SK-MEL-5 (cell line): ENCODE results near the genes TMED4, H2AZ2 and ADCY1.

DNA sequence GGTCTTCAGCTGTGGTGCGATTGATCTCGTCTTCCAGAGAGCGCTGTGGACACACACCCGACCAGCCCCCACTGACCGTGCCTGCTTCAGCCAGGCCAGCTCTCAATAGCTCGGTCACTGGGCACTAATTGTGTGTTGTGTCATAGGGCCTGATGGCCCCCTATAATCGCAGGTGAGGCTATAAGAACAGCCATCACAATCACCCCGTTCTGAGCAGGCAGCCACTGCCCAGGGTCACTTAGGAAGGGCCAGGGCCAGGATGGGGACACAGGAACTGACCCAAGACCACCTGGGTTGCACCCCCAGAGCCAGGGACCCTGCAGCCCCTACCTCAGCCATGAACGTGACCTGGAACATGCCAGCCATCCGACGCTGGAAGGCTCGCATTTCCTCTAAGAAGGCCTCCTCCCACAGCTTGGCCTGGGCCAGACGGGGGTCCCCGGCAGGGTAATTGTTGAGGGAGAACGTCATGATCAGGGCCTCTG, 5.2 kb downstream of the NPC1L1 start:
RAMPAGE:
- cytosol, long total RNA: no peak
- long total RNA: no peak
- nucleus, long total RNA: no peak

RAMPAGE:
- cytosol, long total RNA: no peak
- long total RNA: no peak
- nucleus, long total RNA: no peak
Observed at GRCh38 chr7:44572758-44573206, 926 bp downstream of the DDX56 start.

GRCh38 chr7:44581861-44582416, at the start of gene TMED4:
Gene TMED4 (minus strand): TSS chr7:44582231.
RAMPAGE:
- cytosol, long total RNA: start-site peak on the minus strand at chr7:44582187-44582233, 3,217 and 568 reads in 2 replicates
- long total RNA: start-site peak on the minus strand at chr7:44582187-44582233, 1,680 and 107 reads in 2 replicates
- nucleus, long total RNA: no peak

RAMPAGE:
- cytosol, long total RNA: start-site peak on the plus strand at chr7:44607047-44607056, 26 and 34 reads in 2 replicates
- long total RNA: start-site peak on the plus strand at chr7:44606985-44607103, 31 and 46 reads in 2 replicates
- nucleus, long total RNA: start-site peak on the plus strand at chr7:44607008-44607085, 206 and 40 reads in 2 replicates
Observed at GRCh38 chr7:44606886-44607884, 758 bp downstream of the OGDH start.

RAMPAGE:
- cytosol, long total RNA: no peak
- long total RNA: no peak
- nucleus, long total RNA: no peak
Observed at GRCh38 chr7:44624178-44624805, 17.9 kb downstream of the OGDH start.

DNA sequence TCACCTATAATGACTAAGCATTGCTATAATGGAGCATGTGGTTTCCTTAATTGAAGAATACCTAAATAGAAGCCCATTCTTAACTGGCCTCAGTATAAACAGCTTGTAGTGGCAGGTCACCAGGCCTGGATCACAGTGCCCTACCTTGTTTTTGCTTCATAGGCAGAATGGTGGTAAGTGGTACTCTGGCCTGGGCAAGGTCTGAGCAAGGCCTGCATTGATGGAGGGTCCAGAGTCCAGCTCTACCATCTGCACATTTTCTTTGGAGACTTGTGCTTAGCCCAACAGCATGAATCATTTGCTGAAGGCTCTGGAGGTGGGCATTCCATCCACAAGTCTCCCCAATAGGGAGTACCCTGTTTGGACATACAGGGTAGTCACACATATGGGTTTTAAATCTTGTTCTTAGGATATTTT, 28.2 kb downstream of the OGDH start:
RAMPAGE:
- cytosol, long total RNA: no peak
- long total RNA: no peak
- nucleus, long total RNA: no peak

RAMPAGE:
- cytosol, long total RNA: no peak
- long total RNA: no peak
- nucleus, long total RNA: no peak
Observed at GRCh38 chr7:44634999-44635694, 28.7 kb downstream of the OGDH start.

GRCh38 chr7:44759953-44760850, 11.6 kb downstream of the ZMIZ2 start:
RAMPAGE:
- cytosol, long total RNA: no peak
- long total RNA: no peak
- nucleus, long total RNA: no peak

DNA sequence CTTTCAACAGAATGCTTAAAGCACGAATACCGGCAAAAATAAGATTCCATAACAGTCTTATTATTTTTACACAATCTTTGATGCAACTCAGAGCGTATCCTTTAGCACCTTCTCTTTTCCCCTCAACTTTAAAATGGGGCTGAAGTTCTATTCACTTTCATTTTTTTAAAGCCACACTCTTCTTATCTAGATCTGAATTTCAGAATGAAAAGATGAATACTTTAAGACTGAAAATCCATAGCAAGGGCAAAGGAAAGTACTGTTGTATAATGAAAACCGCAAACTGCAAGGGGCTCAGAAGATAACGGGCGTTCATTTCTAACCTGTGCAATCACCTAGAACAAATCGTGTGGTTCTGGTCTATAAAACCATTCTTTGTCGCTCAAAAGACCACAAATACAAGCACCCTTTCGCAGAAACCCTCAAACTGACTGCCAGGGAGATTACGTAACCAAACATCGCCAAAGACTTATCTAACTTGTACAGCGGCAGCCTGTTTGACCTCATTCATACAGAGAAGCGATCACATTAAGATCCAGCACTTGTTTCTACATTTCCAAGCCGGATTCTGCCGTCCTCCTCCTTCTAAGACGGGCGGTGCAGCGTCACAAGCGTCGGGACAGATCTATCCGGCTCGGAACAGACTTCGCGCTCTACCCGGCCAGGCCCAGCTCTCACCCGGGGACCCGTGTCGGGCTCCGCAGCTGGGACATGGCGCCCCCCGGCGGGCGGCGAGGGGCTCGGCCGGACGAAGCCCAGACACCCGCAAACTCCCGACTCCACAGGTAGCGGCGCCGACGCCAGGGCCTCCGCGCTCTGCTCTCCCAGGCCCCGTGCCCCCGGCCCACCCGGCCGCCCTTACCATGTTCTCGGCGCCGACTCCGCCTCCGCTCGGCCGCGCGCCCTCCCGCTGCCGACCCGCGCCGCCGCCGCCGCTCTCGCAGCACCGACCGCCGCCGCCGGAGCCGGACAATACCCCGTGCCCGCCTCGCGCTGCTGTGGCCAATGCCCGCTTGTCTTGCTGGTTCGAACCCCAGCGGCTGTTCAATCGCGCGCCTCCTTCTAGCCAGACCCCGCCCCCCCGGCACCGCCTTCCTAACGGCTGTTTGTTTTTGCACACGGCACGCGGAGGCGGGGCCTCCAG, at the start of gene H2AZ2:
H2AZ2 (minus strand) TSS at position 981 of the 1,144 bp plus-strand sequence.
RAMPAGE:
- cytosol, long total RNA: no peak
- long total RNA: no peak
- nucleus, long total RNA: no peak

RAMPAGE:
- cytosol, long total RNA: no peak
- long total RNA: no peak
- nucleus, long total RNA: no peak
Observed at GRCh38 chr7:45035930-45036468, 36.0 kb downstream of the CCM2 start.

RAMPAGE:
- cytosol, long total RNA: no peak
- long total RNA: no peak
- nucleus, long total RNA: no peak
Observed at GRCh38 chr7:45104658-45105435, 6.7 kb downstream of the TBRG4 start.

RAMPAGE:
- cytosol, long total RNA: no peak
- long total RNA: no peak
- nucleus, long total RNA: no peak
Observed at GRCh38 chr7:45574034-45575250, at the start of gene ADCY1. Gene ADCY1 (plus strand): TSS chr7:45574368.

GRCh38 chr7:45720467-45720913, 146.3 kb downstream of the ADCY1 start:
RAMPAGE:
- cytosol, long total RNA: no peak
- long total RNA: no peak
- nucleus, long total RNA: no peak

GRCh38 chr7:45721967-45722667, 147.9 kb downstream of the ADCY1 start:
RAMPAGE:
- cytosol, long total RNA: no peak
- long total RNA: no peak
- nucleus, long total RNA: no peak

RAMPAGE:
- cytosol, long total RNA: no peak
- long total RNA: no peak
- nucleus, long total RNA: no peak
Observed at GRCh38 chr7:45763775-45764307, 109.0 kb downstream of the CCDC201 start.

DNA sequence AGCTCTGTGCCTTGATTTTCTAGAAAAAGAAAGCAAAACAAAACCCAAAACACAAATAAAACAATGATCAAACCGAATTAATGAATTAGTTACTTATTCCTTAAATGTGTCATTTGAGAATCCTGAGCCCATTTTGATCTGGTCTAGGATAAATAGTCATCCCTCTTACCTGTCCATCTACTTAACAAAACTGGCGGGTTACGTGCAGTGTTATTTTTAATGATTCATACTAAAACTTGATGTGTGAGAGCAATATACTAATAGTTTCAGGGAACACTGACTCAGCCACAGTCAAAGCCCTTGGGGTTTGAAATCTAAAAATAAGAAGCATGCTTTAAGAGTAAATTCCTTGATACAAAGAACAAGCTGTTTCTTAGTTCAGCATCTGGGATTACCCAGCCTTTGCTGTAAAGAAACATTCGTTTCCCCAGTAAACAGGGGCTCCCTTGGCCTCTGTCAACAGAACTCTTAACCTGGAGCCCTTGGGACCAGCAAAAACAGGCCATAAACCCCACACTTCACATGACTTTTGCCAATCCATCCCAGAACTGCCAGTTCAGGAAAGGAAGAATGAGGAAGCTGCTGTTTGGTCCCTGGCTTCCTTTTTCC, 370.6 kb upstream of the IGFBP3 start:
RAMPAGE:
- cytosol, long total RNA: no peak
- long total RNA: no peak
- nucleus, long total RNA: no peak

DNA sequence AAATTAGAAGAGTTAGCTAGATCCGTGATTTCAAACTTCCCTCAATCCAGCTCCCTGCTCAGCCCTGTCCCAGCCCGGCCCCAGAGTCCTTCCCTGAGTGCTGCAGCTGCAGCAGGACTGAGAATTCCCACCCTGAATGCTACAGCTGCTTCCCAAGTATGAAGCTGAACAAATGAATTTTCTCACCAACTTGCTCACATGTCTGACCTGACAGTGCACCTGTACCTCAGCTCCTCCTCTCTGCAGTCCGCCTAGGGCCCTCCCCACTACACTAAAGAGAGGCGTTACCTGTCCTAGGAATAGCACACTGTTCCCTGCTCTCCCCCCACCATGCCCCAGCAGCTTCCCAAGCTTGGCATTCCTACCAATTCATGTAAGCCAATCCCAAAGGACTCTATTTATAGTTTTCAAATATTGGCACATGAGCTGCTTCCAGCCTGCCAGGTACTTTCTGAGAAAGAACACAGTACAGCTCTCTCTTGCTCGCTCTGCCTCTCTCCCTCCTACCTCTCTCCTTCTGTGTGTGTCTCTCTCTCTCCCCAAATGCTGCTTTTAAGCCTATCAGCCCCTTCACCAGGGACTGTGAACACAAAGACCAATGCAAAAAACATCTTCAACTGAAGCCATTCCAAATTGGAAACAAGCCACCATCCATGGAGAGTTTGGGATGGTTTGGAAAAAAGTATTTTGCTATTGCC, 400.1 kb downstream of the TNS3 start:
RAMPAGE:
- cytosol, long total RNA: no peak
- long total RNA: no peak
- nucleus, long total RNA: no peak

RAMPAGE:
- cytosol, long total RNA: no peak
- long total RNA: no peak
- nucleus, long total RNA: no peak
Observed at GRCh38 chr7:47326761-47327222, 255.1 kb downstream of the TNS3 start.

DNA sequence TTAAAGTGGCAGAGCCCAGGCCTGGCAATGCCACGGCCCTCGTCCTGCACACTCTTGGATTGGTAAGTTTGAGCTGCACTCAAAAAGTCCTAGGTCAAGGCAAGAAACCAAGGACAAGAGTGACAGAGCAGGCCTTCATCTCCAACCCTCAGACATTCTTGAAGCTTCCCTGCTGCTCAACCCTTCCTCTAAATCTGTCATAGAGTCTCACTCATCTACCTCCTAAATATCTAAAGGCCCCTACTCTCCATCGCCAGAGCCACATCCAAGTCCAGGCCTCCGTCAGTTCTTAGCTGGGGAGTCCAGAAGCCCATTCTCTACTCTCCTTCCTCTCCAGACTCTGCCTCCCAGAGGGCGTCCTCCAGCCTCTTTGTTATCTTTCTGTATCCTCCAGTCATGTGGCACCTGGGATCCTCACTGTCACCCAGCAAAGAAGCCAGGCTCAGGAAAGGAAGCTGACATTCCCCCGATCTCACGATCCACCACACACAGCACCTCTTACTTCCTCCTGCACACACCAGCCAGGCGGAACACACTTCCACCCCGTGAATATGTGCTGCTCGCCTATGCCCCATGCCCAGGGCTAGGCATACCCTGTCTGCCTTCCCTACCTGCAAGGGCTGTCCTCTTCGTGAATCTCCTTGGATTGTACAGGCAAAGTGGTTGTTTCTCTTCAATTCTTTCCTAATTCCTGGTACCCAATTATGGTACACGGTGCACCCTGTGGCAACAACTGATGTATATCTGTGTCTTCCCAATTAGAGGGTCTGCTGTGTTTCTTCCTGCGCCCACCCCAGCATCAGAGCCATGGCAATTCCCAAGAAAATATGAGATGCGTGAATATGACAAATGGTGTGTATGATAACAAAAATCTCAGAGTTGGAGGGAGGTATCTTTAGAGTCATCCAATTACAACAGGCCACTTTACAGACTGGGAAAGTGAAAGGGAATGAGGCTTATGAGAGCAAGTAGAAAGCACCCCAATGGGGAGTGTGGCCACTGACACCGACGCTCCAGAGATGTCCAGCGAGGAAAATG, 191.0 kb downstream of the TNS3 start:
RAMPAGE:
- cytosol, long total RNA: no peak
- long total RNA: no peak
- nucleus, long total RNA: no peak

GRCh38 chr7:47472872-47473240, 109.1 kb downstream of the TNS3 start:
RAMPAGE:
- cytosol, long total RNA: no peak
- long total RNA: no peak
- nucleus, long total RNA: no peak